NT2/D1 (cell line): ENCODE measurements around a stretch of chr6.

DNA sequence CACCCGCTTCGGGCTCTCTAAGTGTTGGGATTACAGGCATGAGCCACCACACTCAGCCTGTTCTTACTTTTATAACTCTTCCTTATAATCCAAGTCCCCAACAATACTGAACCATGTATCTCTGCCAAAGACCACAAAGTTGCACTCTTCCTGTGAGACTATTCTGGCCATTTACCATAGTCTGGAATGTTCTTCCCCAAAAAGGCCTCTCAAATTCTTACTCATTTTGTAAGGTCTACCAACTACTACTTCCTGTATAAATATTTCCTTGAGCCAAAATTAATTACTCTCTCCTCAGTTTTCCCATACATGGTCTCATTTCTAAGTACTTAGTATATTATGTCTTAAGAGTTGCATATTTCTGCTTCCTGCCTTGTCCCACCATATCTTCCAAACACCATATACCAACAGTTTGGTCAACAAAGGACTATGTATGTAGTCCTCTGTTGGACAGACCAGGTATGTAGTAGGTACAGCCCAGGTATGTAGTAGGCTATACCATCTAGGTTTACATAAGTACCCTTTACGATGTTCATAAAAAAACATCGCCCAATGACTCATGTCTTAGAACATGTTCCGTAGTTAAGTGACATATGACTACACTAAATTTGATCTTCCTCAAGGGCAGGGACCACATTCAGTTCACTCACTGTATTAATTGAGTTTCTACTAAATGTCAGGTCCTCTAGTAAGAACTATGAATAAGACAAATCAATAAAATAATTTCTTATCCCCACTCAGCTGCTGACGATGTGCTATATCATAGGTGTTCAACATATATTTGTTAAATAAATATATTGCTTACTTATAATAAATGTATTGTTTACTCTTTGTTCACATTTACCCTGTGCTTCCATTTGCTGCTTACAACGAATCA, 21.9 kb downstream of the RANBP9 start:
- RRBS, 2 experiments = no CpG with 5 or more reads among the region's 7 CpGs

DNA sequence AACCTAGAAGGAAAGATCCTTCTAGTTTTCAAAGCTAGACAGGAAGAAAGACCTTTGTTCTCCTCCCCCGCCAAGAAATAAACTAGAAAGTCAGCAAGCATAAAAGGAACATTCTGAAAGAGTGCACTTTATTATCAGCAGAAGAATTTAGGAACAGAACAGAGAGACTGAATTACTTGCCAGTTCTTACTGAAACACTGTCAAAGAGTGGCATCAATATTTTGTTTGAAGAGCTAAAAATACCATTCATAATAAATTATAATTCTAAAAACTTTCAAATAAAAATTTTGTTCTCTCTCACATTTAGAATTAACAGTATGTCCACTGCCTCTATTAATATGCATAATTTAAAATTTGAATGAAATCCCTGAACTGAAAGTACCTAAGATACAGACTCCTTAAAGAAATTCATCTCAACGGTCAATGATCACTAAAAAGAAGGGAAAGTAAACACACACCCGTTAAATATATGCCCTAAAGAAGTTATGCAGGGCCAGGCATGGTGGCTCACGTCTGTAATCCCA, 21.2 kb downstream of the RANBP9 start:
- RRBS, 2 experiments = no CpG with 5 or more reads among the region's 4 CpGs

DNA sequence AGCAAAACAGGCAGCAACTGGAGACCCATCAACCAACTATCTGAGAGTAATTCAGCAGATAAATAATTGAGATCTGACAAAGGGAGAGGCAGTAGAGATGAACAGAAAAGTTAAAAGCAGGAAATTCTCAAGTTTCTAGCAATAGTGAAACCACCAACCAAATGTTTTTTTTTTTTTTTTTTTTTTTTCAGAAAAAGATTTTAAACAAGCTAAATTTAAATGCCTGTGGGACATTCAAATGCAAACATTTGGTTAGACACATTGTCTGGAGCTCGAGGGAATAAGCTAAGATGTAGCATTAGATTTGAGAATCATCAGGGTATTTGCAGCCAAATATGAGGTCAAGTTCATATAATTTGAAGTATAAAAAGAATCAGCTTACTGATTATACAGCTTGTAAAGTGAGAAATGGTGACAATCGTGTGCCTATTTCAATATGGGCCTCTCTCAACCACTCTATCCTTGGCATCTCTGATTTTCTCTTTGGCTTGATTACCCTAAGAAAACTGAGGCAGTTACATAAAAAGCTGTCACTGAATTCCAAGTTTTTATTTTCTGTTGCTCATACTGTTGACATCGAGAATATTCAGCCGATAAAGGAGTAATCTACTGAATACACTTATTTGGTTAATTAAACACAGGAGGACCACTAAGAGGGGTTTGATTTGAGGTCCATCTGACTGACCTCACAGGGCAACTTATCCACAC, 16.2 kb downstream of the RANBP9 start:
- RRBS, 2 experiments = no CpG with 5 or more reads among the region's 4 CpGs

DNA sequence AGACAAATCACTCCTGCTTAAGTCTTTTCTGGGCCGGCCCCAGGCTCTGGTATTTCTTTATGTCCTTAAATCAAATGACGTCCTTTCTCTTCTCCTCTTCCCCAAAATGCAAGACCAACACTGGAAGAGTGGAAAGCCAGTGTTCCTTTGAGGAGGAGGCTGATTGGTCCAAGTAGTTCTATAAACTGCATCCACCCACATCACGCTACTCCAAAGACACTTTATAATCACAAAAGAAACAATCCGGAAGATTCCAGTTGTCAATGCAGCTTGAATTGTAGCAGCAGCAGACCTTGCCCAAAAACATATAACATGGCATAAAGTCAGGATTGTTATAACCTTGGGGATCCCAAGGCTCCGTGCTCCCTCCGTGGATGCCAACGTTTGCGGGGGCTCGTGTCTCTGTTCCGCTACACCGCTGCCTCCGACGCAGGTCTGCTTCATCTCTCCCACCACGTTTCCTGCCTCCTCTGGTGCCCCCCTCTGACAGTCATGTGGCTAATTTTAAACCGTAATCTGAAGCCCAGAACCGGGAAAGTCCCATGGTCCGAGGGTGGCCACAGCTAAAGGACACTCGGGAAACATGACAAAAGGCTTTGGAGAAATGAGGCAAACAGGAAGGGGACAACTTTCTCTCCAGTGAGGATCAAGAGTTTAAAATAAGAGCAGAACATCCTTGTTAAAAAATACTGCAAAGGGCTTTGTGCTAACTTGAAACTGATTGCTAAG, 47.0 kb downstream of the MCUR1 start:
- RRBS, 2 experiments = no CpG with 5 or more reads among the region's 18 CpGs

GRCh38 chr6:14131556-14132266, 14.1 kb downstream of the CD83 start:
- RRBS, 2 experiments = no CpG with 5 or more reads among the region's 10 CpGs

- RRBS, 2 experiments = no CpG with 5 or more reads among the region's 7 CpGs
These were observed 16.2 kb downstream of the CD83 start for GRCh38 chr6:14133703-14134223.

- RRBS, 2 experiments = no CpG with 5 or more reads among the region's 10 CpGs
These were observed 24.7 kb downstream of the CD83 start for GRCh38 chr6:14142055-14142946.

DNA sequence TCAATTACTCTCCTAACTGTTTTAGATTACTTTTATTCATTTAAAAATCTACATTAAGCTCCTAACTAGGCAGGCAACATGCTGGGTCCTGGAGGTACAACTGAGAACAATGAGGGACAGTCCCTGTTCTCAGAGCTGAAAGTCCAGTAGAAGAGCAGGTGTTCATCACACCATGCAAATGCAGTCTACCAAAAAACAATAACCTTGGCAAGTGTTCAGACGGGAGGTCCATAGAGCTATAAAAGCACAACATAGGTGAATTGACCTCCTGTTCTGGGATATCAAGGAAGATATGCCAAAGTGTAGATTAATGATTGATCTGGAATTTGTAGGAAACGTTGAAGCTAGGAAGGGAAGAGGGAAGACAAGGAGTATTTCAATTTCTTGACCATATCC, 485.9 kb upstream of the JARID2 start:
- RRBS, 2 experiments = no CpG with 5 or more reads among the region's 2 CpGs

DNA sequence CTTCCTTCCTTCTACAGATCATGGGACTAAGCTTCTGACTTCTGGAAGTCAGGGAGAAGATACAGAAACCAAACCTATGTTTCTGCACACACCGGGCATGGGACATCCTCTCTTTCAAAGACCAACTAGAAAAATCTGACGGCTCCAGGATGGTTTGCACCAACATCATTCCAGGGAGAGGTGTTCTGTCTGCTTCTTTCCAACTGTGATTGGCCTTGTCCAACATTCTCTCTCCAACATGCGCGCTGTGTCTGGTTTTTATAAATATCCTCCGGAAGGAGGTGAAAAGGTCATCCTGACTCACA, 475.5 kb upstream of the JARID2 start:
- RRBS, 2 experiments = no CpG with 5 or more reads among the region's 5 CpGs

DNA sequence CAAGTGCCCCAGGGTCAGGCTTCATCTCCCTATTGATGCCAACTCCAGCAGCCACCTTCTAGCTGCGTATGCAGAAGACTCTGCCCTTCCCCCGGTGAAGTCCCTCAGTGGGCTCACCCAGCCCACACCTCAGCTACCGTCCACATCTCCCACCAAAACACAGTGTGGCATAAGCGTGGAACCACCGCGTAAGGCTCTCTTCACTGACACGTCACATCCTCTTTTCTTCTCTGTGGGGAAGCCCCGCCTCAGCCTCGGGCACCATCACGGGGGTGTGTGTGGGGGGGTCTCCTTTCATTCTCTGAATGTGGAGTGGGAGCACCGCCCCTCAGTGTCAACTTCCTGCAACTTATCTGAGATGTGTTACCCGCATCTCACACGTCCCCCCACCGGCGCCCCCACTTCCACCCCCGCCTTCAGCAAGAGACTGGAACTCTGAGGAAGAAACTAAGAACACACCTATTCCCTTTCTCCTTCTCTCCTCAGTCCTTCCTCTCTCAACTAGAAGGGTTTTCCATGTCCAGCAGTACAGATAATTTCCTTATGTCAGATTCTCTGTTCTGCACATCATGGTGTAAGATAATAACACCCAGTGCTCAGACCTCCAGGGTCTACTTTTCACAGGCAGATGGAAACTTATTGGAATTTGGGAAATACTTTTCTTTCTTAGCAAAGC, 388.3 kb upstream of the JARID2 start:
- RRBS, 2 experiments = no CpG with 5 or more reads among the region's 16 CpGs

GRCh38 chr6:14921864-14922626, 323.8 kb upstream of the JARID2 start:
- RRBS, 2 experiments = 19 to 25% methylated on average over 3 of the region's 14 CpGs

GRCh38 chr6:15286970-15287169, 41.0 kb downstream of the JARID2 start:
- RRBS, 2 experiments = no CpG with 5 or more reads among the region's 5 CpGs

GRCh38 chr6:15292622-15292889, 46.7 kb downstream of the JARID2 start:
- RRBS, 2 experiments = no CpG with 5 or more reads among the region's 5 CpGs

GRCh38 chr6:15495222-15495651, 167.6 kb downstream of the DTNBP1 start:
- RRBS, 2 experiments = no CpG with 5 or more reads among the region's 11 CpGs

DNA sequence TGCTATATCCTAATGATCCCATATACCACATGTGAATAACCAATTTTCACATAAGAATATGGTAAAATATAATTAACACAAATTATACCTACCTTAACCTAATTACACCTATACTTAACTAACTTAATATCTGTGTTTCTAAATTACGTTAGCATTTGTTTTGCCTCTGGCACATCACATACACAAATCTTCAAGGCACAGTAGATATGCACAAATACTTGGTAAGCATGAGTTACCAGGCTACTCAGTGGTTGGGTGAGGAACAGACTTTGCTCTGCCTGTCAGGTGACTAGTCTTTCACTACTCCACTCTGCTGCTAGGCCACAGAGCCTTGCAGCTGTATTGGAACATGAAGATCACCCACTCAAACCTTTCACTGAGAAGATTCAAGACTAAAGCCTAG, 47.1 kb downstream of the DTNBP1 start:
- RRBS, 2 experiments = no CpG with 5 or more reads among the region's 1 CpG

DNA sequence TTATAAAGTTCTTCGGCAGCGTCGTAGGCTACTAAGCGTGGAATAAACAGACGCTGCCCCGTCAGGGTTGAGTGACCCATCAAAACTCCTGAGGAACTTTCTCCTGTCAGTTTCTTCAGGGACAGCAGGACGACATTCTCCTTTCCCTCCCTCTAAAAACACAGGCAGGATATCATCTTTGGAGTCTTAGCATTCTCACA, 28.8 kb upstream of the DTNBP1 start:
- RRBS, 2 experiments = no CpG with 5 or more reads among the region's 7 CpGs

DNA sequence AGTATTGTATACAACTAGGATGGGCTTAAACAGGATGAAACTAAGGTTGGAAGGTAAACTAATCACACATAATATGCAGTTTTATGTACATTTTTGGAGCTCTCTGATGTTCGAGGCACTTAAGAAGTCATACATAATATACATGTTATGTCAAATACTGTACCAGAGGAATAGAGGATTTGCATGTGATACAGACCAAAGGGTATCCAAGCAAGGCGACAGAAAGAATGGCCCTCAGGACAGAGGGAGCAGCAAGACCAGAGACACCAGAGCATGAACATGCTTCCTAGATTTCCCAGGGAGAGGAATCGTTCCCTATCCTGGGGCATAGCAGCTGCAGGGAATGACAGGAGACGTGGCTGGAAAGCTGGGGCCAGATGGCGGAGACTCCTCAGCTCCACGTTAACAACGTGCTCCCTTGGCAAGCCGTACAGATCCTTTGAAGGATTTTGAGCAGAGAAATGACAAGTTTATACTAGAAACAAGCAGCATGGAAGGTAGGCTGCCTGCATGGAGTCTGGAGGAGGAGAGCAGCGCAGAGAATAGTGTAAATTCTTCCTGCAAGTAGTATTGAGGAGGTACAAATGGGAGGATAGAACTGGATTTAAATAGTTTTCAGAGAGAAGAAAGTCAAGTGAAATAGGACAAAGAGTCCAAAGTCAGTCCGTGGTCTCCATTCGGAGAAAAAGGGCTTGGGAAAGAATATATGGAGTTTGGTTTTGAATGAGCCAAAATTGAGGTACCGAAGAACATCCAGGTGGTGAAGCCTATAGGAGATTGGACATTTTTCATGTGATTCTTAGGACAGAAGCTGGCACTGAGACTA, 11.7 kb downstream of the MYLIP start:
- RRBS, 2 experiments = no CpG with 5 or more reads among the region's 12 CpGs

GRCh38 chr6:16141206-16142214, 12.6 kb downstream of the MYLIP start:
- RRBS, 2 experiments = no CpG with 5 or more reads among the region's 3 CpGs

- RRBS, 2 experiments = no CpG with 5 or more reads among the region's 11 CpGs
These were observed 4.7 kb downstream of the GMPR start for GRCh38 chr6:16242909-16243702.

GRCh38 chr6:16436280-16437308, 198.2 kb downstream of the GMPR start:
- RRBS, 2 experiments = no CpG with 5 or more reads among the region's 5 CpGs